Camera-type eye (tissue), 1 donor: ENCODE data around the genes DPY19L3 and TDRD12.

GRCh38 chr19:28571871-28572196, 641.1 kb downstream of the UQCRFS1 start:
- RAMPAGE, long total RNA = no peak

- RAMPAGE, long total RNA = no peak
Observed at GRCh38 chr19:29277081-29277716, 64.2 kb upstream of the UQCRFS1 start.

GRCh38 chr19:29606444-29606889, 384 bp downstream of the POP4 start:
- RAMPAGE, long total RNA = no peak

DNA sequence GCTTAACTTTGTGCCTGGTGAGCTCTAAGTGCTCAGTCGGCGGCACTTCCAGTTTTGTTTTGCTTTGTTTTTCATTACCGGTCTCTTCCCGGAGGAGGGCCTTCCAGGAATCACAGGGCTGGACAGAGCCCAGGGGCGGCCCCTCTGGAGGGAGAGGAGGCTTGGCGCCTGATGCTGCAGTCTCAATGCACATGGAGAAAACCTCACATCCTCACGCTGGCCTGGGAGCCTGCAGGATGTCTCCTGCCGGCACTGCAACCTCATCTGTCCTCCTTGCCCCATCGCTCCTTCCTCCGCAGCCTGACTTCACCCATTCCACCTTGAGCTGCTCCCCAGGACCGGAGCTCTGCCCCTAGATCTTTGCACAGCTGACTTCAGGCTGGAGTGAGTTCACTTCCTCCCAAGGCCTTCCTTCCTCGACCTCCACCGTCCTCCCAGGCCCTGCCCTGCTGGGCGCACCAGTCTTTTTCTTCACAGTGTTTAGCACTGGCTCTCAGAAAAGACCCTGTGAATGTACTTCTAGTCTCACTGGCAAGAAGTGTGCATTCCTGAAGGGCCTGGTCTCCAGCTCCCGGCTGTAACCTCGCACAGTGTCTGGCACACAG, 1.6 kb downstream of the PLEKHF1 start:
- RAMPAGE, long total RNA = no peak

DNA sequence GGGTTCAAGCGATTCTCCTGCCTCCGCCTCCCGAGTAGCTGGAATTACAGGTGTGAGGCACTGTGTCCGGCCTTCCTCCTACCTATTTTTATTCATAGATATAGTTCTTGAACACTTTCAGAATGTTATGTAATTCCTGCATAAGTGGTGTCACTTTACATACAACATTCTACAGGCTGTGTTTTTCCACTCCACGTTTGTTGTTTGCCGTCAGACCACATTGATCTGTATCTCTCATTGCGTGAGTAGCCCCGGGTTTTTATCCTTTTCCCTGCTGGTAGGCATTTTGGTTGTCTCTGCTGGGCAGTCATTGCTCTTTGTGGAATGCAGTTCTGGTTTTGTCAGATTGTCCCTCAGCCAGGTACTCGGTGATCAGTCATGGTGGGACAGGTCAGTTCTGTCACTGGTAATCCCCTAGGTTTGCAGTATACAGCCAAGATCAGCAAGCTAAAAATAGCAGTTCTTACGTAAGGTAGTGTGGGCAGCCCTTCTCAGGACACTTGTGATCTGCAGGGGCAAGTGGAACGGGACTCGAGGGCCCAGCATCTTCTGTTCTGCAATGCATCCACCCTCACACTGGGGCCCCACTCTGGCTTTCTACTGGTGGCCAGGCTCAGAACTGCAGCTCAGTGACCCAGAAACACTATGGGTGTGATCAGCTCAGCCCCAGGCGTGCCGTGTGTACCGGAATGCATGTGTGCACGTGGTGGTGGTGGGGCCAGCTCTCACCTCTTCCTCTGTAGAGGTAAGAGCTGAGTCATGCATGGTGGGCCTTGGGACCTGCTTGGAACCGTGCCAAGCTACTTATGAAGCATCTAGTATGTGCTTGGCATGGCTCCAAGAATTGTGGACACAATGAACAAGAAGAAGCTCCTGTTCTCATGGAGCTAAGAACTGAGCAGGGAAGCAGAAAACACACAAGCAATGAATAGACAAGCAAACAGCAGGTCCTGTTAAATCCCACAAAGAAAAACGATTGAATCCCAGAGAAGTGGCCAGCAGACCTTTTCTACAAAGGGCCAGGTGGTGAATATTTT, 6.2 kb downstream of the PLEKHF1 start:
- RAMPAGE, long total RNA = no peak

DNA sequence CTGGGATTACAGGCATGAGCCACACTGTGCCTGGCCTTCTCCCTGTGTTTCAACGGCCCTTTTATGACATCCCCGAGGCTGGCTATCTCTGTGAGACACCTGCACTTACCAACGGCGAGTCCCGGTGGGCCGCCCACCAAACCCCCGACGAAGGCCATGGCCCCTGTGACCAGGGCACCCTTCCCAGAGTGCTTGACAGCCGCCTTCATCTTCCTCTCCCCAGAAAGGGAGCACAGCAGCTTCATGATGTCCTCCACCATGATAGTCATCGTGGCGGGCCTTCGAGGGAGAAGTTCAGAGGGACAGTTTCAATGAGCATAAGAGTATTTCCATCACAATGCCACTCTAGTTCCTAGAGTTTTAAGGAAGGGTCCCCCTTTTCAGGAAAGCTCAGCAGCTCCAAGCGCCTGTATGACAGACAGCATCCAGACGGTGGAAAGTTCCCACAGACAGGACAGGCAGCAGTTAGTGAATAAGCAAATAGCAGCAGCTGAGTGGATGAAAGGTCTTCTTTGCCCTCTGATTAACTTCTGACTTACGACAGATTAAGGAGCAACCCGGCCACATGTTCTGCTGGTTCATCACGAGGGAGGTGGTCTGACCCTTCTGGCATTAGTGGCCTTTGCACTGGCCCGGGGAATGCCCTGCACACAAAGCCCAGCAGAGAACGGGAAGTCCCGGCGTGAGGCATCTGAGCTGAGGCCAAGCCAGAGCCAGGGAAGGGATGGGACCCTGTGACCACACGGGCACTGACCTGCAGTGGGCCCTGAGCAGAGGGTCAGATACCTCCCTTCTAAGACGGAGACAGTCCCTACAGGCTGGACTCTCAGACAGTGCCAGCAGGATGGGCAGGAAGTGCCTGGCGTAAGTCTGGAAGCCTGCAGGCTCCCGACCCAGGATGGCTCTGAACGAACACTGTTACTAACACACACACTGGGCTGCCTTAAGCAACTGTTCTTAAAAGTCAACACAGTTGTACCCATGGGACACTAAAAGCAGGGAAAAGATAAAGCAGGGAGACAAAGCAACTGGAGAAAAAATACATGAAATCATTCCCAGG, 6.6 kb downstream of the C19orf12 start:
- RAMPAGE, long total RNA = no peak

- RAMPAGE, long total RNA = no peak
Observed at GRCh38 chr19:30226436-30226925, 145.7 kb upstream of the ZNF536 start.

- RAMPAGE, long total RNA = no peak
Observed at GRCh38 chr19:30693168-30693412, 320.9 kb downstream of the ZNF536 start.

GRCh38 chr19:30924706-30925066, 424.6 kb downstream of the TSHZ3 start:
- RAMPAGE, long total RNA = no peak

- RAMPAGE, long total RNA = no peak
Observed at GRCh38 chr19:31338097-31338578, 11.1 kb downstream of the TSHZ3 start.

DNA sequence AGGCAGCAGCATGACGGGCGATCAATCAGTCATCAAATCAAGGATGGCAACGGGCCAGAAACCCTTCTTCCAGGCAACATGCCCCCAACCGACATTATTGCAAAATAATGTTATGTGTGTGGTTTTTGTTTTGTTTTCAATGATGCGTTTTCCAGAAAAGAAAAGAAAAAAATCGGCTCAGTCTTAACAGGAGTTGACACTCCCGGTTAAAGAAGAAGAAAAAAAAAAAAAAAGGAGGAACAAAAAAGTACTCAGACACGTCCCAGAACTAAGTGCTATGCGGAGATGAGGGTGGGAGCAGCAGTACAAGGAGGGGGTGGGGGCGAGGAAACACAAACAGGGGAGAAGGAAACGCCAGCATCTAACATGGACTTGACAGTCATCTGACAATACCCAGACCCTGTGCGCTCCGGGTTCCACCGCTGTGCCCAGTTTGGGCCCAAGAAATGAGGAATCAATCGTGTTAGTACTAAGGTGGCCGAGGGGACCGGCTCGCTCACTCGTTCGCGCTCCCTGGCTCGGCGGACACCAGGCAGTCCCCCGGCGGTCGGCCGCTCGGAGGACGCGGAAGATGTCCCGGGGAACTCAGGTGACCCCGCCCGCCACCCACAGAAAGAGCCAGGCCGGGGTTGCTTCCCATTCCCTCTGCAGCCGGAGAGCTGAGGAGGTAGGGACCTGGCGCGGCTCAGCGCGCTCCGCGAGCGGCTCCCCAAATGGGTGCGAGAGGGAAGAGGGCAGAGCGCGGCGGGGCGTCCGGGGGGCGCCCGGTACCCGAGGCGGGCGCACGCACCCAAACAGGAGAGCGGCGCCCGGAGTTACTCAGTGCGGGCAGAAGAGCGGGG, 764 bp downstream of the TSHZ3 start:
- RAMPAGE, long total RNA = no peak

DNA sequence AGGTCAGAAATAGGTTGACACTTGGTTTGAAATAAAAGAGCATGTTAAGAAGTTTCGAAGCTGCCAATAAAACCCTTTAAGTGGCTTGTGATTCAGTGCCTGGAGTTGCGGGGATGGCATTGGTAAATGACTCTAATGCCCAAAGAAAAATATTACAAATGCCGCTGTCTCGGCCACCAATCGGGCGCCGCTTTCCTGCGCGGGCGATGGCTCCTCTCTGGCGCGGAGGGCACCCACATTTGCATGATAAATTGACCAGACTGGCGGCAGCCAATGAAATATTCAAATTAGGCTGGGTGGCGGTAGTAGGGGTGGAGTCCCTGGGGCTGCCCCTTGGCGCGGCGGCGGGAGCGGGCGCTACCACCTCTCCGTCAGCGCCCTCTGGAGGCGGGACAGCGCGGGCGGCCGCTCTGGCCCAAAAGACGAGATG, 7.7 kb upstream of the TSHZ3 start:
- RAMPAGE, long total RNA = no peak

- RAMPAGE, long total RNA = no peak
Observed at GRCh38 chr19:31392317-31392868, 43.2 kb upstream of the TSHZ3 start.

DNA sequence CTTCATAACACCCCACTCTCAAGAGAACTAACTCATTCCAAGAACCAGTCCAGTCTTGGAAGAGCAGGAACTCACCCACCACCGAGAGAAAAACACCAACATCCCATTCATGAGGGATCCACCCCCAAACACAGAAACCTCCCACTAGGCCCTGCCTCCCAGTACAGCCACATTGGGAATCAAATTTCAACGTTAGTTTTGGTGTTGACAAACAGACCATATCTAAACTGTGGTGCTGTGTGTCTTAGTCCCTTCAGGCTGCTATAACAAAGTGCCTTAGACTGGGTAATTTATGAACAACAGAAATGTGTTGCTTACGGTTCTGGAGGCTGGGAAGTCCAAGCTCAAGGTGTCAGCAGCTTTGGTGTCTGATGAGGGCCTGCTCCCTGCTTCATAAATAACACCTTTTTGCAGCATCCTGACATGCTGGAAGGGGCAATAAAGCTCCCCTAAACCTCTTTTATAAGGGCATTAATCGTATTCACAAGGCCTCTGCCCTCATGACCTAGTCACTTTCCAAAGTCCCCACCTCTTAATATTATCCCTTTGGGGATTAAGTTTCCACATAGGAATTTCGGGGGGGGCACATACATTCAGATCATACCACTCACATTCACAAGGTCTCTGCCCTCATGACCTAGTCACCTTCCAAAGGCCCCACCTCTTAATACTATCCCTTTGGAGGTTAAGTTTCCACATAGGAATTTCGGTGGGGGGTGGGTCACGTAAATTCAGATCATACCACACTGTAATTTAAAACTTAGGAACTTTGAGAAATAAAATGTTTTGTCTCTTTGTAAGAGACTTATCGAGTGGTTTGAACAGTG, 27.4 kb downstream of the ZNF507 start:
- RAMPAGE, long total RNA = no peak

DNA sequence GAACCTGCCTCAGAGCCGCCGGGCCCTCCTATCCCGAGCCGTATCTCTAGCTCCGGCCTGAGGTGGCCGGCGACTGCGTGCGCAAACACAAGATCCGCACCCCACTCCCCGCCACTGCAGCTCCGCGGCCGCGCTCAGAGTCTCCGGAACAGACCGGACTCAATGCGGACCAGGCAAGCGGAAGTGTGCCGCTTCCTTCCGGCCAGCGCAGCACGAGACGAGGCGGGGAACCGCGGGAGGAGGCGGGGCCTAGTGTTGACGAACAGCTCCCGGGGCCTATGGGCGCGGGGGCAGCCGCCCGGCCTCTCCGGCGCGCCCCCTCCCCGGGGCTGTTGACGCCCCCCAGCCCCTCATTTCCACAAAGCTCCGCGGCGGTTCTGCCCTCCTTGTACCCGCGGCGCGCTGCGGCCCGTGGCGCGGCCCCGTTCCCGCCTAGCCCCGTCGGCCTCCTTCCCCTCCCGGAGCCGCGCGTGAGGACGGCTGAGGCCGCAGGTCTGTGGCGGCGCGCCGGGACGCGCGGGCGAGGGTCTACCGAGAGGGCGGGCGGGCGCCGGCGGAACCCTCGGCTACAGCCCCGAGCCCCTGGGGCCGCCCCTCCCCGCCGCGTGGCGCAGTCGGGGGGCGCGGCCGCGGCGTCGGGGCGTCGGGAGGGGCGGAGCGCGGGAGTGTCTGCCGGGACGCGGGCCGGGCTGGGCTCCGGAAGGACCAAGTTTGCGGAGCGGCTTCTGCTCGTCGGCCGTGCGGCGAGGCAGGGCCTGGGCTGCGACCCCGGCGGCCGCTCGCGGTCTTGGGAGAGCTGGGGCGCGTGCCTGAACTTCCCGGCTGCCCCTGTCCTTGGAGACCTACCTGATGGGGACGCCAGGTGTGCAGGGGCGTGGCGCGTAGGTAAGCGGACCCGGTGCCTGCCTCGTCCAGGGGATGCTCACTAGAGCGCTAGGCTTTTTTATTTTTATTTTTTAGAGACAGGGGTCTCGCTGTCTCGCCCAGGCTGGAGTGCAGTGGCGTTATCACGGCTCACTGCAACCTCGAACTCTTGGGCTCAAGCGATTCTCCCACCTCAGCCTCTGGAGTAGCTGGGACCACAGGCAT, at the start of gene DPY19L3:
TSS of gene DPY19L3 (plus strand) at position 353 of the 1,089 bp plus-strand sequence.
- RAMPAGE, long total RNA = no peak

GRCh38 chr19:32572533-32572962, 8.4 kb upstream of the PDCD5 start:
- RAMPAGE, long total RNA = no peak

DNA sequence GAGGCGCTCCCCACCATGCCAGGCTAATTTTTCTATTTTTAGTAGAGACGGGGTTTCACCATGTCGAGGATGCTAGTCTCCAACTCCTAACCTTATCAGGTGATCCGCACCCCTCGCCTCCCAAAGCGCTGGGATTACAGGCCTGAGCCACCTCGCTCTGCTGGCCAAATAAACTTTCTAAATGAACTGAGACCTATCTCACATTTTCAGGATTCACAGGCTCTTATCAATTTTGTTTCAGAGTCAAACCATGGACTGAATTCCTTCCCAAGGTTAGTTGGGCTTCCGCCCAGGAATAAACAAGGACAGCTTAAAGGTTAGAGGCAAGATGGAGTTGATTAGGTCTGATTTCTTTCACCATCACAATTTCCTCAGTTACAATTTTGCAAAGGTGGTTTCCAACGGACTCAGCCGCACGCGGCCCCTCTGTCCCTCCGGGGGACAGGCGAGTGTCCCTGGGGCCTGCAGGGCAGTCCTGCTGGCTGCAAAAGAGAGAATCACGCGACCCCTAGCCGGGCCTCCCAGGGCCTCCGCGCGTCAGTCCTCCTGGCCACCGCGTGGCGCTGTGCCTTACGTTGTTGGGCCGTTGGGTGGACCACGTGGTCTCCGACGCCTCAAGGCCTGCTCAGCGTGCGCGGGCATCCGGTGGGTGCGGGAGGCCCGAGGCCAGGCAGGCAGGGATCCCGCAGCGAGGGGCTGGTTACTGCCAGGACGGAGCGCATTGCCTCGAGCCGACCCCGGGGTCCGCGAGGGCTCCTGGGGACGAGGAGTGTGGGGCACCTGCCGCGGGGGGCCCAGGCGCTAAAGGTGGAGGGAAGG, at the start of gene TDRD12:
TSS of gene TDRD12 (plus strand) at position 622 of the 819 bp plus-strand sequence.
- RAMPAGE, long total RNA = no peak

- RAMPAGE, long total RNA = no peak
Observed at GRCh38 chr19:32928271-32929083, 43.3 kb downstream of the CEP89 start.

DNA sequence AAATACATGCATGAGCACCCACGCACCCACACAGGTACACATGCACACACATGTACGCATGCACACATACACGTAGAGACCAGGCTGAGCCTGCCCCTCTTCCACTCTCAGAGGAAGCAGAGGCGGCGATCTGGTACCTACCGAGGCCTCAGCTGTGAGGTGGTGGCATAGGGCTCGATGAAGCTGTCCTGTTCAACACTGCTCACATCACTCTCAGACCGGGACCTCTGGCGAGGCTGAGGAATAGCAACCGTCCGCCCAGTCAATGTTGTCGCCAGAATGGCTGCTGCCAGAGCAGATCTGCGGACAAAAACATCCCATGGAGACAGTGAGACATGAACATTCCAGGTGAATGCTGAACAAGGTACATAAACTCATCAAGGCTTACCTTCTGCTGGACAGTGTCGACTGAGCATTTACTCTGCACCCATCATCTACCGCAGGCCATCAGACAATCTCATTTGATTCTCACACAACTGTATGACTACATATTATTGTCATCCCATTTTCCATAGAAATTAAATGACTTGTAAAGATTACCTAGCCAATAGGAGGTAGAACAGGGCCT, 11.9 kb downstream of the CEP89 start:
- RAMPAGE, long total RNA = start-site peak on the minus strand centred at position 233 of the sequence, 106 bp wide, 18 reads

DNA sequence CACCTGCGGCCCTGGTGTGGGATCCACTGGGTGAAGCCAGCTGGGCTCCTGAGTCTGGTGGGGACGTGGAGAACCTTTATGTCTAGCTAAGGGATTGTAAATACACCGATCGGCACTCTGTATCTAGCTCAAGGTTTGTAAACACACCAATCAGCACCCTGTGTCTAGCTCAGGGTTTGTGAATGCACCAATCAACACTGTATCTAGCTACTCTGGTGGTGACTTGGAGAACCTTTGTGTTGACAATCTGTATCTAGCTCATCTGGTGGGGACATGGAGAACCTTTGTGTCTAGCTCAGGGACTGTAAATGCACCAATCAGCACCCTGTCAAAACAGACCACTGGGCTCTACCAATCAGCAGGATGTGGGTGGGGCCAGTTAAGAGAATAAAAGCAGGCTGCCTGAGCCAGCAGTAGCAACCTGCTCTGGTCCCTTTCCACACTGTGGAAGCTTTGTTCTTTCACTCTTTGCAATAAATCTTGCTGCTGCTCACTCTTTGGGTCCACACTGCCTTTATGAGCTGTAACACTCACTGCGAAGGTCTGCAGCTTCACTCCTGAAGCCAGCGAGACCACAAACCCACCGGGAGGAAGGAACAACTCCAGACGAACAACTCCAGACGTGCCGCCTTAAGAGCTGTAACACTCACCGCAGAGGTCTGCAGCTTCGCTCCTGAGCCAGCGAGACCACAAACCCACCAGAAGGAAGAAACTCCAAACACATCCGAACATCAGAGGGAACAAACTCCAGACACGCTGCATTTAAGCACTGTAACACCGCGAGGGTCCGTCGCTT, 27.5 kb downstream of the RHPN2 start:
- RAMPAGE, long total RNA = no peak